Skeletal muscle tissue (tissue), 7 donors: ENCODE data around the genes TMEM38A, USHBP1 and BABAM1.

- PRO-cap, 3 experiments: no peak in any of the 3 experiments
- RAMPAGE, long total RNA: no peak
- RRBS, 2 experiments: no CpG with 5 or more reads among the region's 7 CpGs
These were observed 898 bp downstream of the RAB8A start for GRCh38 chr19:16112460-16113114.

GRCh38 chr19:16139507-16140402, 3.7 kb upstream of the HSH2D start:
- PRO-cap, 3 experiments: no peak in any of the 3 experiments
- RAMPAGE, long total RNA: no peak
- RRBS, 2 experiments: no CpG with 5 or more reads among the region's 18 CpGs

DNA sequence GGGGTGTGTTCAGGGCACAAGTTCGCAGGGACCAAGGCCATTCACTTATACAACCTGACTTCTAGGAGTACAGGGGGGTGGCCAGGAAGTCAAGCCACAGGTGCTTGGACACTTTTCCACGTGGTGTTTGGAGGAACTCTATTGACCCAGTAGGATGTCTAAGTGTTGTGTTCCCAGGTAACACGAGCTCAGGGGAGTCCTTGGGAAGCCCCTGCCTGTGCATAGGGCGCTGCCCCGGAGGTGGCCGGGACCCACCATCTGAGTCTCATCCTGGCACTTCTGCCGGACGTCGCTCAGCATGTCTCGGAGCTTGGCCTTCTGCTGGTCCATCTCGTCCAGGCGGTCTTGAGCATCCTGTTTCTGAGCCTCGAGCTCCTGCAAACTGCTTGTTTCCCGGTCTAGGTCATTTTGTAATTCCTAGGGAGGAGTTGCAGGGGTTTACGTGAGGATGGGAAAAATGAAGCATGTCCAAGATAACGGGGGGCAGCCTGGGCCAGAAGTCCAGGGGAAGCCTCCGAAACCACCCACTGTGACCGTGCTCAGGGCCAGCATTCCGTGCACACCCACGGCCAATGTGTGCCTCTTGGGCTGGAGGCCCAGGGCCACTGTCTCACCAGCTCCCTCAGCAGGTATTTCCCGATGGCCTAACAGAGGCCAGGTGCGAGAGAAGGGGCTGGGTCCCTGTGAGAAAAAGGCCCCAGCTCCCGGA, 67.3 kb downstream of the EPS15L1 start:
- PRO-cap, 3 experiments: no peak in any of the 3 experiments
- RAMPAGE, long total RNA: no peak
- RRBS, 2 experiments: 80 to 90% methylated on average over 6 of the region's 23 CpGs

DNA sequence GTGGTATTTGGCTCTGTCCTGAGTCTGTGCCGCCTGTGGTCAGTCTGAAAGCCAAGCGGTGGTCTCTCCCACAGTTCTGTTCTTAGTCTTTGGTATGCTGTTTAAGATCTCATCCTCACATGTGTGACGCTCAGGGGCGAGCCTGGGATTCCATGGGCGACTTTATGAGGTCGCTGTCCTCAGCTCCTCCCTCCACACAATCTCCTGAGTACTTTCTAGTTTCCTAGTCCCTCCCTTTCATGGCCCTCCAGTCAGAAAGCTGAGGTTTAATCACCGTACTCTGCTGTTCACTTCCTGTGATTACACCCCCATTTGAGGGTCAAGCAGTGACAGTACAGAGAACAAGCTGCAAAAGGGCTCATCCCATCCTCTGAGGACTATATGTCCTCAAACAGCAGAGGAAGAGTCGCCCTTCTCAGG, 12.2 kb downstream of the SLC35E1 start:
- PRO-cap, 3 experiments: no peak in any of the 3 experiments
- RAMPAGE, long total RNA: no peak
- RRBS, 2 experiments: no CpG with 5 or more reads among the region's 8 CpGs

DNA sequence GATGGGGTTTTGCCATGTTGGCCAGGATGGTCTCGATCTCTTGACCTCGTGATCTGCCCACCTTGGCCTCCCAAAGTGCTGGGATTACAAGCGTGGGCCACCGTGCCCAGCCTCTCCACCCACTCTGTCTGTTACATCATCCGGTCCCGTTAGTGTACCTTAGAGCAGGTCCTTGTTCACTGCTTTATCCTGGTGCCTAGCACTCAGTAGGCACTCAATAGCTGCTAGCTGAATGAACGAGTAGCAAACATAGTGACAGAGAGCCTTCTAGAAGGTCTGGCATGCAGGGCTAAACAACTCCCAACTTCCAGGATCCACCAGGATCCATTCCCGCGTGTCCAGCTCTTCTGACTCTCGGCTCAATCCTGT, 3.0 kb downstream of the SLC35E1 start:
- PRO-cap, 3 experiments: no peak in any of the 3 experiments
- RAMPAGE, long total RNA: no peak
- RRBS, 2 experiments: no CpG with 5 or more reads among the region's 10 CpGs

GRCh38 chr19:16571051-16572255, 762 bp downstream of the SLC35E1 start:
- PRO-cap, 3 experiments: peak in 3 of 3 experiments; most common plus-strand start chr19:16571967 (in 2)
- RAMPAGE, long total RNA: no peak
- RRBS, 2 experiments: 2 to 6% methylated on average over 18 to 20 of the region's 78 CpGs

DNA sequence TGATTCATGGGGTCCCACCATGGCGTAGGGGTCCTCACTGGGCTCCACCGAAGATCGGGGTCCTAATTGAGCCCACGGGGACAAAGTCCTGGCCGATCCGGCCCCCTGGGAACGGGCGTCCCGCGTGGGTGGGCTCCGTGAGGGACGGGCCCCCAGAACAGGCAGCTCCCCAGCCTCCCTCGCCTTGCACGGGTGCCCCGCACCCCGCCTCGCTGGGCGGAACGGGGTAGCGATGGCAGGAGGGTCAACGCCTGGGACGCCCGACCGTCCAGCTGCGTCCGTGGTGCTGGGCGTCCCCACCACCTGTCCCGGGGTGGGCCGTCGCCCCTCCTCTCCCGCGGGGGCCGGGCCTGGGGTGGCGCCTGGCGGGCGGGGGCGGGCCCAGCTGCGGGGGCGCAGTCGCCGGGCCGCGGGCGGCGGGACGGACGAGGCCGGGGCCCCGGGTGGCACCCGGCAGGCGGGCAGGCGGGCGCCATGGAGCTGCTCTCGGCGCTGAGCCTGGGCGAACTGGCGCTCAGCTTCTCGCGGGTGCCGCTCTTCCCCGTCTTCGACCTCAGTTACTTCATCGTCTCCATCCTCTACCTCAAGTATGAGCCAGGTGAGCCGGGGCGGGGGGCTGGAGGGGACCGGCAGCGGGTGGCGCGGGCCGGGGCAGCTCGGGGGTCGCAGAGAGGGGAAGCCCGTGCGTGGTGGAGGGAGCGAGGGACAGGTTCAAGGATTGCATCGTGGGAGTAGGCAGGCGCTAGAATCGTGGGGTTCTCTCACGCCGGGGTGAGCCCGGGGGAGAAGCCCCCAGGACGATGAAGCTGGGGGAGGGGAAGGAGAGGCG, at the start of gene TMEM38A:
TSS of gene TMEM38A (plus strand) at position 396 of the 829 bp plus-strand sequence.
- PRO-cap, 3 experiments: peak in 3 of 3 experiments; most common plus-strand start position 428 of the sequence (in 3); most common minus-strand start position 307 of the sequence (in 2)
- RAMPAGE, long total RNA: start-site peak on the plus strand centred at position 431 of the sequence, 31 bp wide, 234 and 445 reads in 2 replicates
- RRBS, 2 experiments: 1 to 2% methylated on average over 22 to 24 of the region's 83 CpGs

GRCh38 chr19:16836959-16837494, 7.8 kb downstream of the SIN3B start:
- PRO-cap, 3 experiments: no peak in any of the 3 experiments
- RAMPAGE, long total RNA: no peak
- RRBS, 2 experiments: no CpG with 5 or more reads among the region's 7 CpGs

- PRO-cap, 3 experiments: no peak in any of the 3 experiments
- RAMPAGE, long total RNA: no peak
- RRBS, 2 experiments: no CpG with 5 or more reads among the region's 15 CpGs
These were observed 15.5 kb upstream of the CPAMD8 start for GRCh38 chr19:17042012-17042549.

GRCh38 chr19:17085847-17086493, 10.4 kb downstream of the MYO9B start:
- PRO-cap, 3 experiments: no peak in any of the 3 experiments
- RAMPAGE, long total RNA: no peak
- RRBS, 2 experiments: no CpG with 5 or more reads among the region's 19 CpGs

GRCh38 chr19:17107262-17108600, 32.2 kb downstream of the MYO9B start:
- PRO-cap, 3 experiments: no peak in any of the 3 experiments
- RAMPAGE, long total RNA: no peak
- RRBS, 2 experiments: 11 to 22% methylated on average over 8 to 9 of the region's 35 CpGs

- PRO-cap, 3 experiments: no peak in any of the 3 experiments
- RAMPAGE, long total RNA: no peak
- RRBS, 2 experiments: 78 to 86% methylated on average over 6 of the region's 18 CpGs
These were observed 37.7 kb downstream of the MYO9B start for GRCh38 chr19:17113210-17113827.

GRCh38 chr19:17153961-17154600, 61.1 kb upstream of the USE1 start:
- PRO-cap, 3 experiments: no peak in any of the 3 experiments
- RAMPAGE, long total RNA: no peak
- RRBS, 2 experiments: 70% methylated on average over 2 of the region's 16 CpGs; no CpG with 5 or more reads in 1 of the 2 experiments

- PRO-cap, 3 experiments: no peak in any of the 3 experiments
- RAMPAGE, long total RNA: no peak
- RRBS, 2 experiments: 86 to 100% methylated on average over 2 to 3 of the region's 17 CpGs
These were observed 53.0 kb upstream of the USE1 start for GRCh38 chr19:17162101-17162617.

- PRO-cap, 3 experiments: no peak in any of the 3 experiments
- RAMPAGE, long total RNA: no peak
- RRBS, 2 experiments: no CpG with 5 or more reads among the region's 12 CpGs
These were observed 24.1 kb upstream of the USE1 start for GRCh38 chr19:17191003-17191467.

GRCh38 chr19:17220070-17220962, 5.2 kb downstream of the USE1 start:
- PRO-cap, 3 experiments: no peak in any of the 3 experiments
- RAMPAGE, long total RNA: no peak
- RRBS, 2 experiments: no CpG with 5 or more reads among the region's 21 CpGs

GRCh38 chr19:17243136-17243416, 2.6 kb downstream of the NR2F6 start:
- PRO-cap, 3 experiments: no peak in any of the 3 experiments
- RAMPAGE, long total RNA: no peak
- RRBS, 2 experiments: no CpG with 5 or more reads among the region's 1 CpG

DNA sequence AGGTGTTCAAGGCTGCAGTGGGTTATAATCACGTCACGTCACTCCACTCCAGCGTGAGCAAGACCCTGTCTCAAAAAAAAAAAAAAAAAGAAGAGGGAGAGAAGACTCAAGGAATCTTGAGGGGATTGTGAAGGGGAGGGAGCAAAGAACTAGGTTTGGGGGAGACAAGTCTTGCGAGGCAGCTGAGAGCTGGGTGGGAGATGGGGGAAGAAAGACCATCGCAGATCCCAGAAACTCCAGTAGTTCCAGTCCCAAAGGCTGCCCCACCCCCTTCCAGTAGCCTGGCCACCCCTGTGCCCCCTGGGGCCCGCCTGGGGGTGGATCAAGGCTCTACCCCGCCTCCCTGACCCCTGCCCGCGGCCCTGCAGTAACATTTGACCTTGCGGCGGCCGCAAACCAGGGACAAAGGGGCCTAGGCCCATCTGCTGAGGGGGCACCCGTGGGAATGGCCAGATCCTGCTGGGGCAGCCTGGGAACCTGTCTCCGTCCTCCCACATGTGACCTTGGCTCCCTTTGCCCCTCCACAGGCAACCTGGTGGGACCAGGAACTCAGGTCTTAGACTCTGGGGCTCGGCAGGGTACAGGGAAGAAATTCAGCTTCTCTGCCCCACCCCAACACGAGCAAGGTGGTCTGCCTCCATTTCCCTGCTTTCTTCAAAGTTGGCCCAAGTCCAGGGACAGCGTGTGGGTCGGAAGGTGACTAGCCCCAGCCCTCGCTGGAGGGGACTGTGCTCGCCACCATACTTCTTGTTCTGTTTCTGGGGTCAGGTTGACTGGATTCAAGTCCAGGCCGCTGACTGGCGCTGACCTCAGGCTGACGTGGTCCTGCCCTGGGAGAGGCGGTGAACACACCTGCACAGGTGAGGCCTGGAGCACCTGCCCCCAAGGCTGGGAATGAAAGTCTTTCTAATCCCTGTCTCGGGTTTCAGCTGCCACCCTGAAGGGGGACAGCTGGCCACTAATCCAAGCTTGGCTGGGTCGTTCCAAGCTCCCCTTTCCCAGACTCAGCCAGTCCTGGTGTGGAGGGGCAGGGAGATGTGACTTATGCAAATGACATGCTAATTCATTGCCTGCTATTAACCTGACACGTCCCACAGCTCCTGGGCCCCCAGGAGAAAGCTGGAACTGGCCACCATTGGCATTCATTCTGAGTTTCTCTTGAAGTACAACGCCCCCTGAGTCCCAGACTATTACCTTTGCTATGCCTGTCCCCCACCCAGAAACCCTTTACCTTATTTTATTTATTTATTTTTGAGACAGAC, 2.4 kb upstream of the NR2F6 start:
- PRO-cap, 3 experiments: no peak in any of the 3 experiments
- RAMPAGE, long total RNA: no peak
- RRBS, 2 experiments: no CpG with 5 or more reads among the region's 28 CpGs

- PRO-cap, 3 experiments: peak in 3 of 3 experiments; most common plus-strand start chr19:17264839 (in 1); most common minus-strand start chr19:17264745 (in 3)
- RAMPAGE, long total RNA: no peak
- RRBS, 2 experiments: 9 to 19% methylated on average over 2 of the region's 10 CpGs
These were observed at the start of gene USHBP1 for GRCh38 chr19:17264292-17265045. Gene USHBP1, minus strand, starts transcription at chr19:17264745.

DNA sequence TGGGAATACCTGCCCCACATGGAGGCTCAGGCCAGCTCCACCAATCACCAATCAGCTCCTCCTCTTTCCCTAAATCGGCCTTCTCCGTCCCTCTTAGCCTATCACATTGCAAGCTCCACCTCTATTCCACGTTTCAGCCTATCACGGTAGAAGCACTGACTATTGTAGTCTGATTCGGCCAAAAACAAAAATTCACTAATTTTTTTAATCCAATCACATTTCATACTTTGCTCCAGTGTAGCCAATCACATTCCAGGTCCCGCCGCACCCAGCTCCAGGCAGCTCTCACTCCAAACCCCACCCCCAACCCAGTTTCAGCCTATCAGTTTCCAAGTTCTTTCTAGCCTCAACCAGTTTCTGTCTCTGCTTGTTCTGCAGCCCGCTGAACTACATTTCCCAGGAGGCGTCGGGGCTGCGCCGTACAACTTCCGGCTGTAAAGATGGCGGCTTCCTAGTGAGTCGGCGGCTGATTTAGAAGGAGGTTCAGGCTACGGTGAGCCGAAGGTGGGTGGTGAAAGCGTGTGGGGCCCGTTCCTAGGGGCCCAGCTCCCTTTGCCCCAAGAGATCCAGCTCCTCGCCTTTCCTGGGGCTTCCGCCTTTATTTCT, at the start of gene BABAM1:
TSS of gene BABAM1 (plus strand) at position 420 of the 606 bp plus-strand sequence.
- PRO-cap, 3 experiments: peak in 1 of 3 experiments; most common plus-strand start position 420 of the sequence (in 1)
- RAMPAGE, long total RNA: start-site peak on the plus strand centred at position 423 of the sequence, 29 bp wide, 312 and 167 reads in 2 replicates
- RRBS, 2 experiments: no CpG with 5 or more reads among the region's 22 CpGs